Airway epithelial cell (primary cell): ENCODE measurements around the gene PCNX2.

- RAMPAGE, long total RNA: no peak
These were observed 1.3 kb upstream of the SIPA1L2 start for GRCh38 chr1:232631152-232631651.

- RAMPAGE, long total RNA: no peak
These were observed 59.8 kb upstream of the MAP10 start for GRCh38 chr1:232745534-232745769.

DNA sequence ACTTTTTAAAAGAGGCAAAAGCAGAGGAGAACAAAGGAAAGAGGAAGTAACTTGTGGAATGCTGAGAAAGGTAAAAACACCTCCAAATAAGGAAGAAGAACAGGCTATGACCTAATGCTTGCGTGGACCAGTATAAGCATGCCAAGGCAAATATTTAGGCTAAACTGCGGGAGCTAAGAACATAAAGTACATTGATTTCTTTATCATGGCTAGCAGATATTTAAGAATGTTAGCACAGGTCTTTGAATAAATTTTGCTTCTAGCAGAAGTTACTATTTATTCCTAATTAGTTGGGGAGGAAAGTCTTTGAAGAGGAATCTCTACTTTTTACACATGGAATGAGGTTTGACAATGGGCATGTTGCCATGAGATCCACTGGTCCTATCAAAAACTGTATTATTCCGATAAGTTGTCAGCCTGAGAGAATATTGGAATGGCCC, 59.4 kb upstream of the MAP10 start:
- RAMPAGE, long total RNA: no peak

- RAMPAGE, long total RNA: no peak
These were observed 131.3 kb downstream of the NTPCR start for GRCh38 chr1:233081693-233082146.

GRCh38 chr1:233113581-233114108, 163.2 kb downstream of the NTPCR start:
- RAMPAGE, long total RNA: no peak

DNA sequence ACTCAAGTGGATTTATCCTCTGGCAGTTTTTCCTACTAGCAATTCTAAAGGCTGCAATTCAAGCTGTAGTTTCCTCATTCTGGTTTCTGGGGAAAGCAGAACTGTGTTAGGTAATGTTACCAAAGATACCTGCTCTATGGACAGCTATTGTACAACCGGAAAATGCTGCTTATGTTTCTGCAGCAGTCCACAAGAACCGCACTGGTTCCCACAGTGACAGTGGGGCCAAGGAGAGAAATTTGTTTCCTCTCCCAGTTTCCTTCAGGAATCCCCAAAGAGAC, 52.7 kb downstream of the PCNX2 start:
- RAMPAGE, long total RNA: no peak

GRCh38 chr1:233294751-233295884, at the start of gene PCNX2:
TSS of gene PCNX2 (minus strand) at chr1:233295725.
- RAMPAGE, long total RNA: no peak

DNA sequence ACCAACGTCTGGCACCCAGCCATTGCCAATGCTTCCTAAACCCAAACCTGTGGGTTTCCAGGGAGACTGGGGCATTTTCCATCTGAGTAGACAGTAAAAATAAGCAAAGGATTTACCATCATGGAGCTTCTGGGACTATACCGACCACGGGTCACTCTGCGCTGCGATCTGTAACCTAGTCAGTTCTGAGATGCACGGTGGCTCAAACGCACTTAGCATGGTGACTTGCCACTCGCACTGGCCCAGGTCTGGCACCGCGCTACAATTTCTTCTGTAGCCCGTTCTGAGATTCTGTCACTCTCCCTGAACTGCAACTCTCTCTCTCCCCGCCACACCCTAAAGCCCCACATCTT, 724 bp upstream of the MAP3K21 start:
- RAMPAGE, long total RNA: no peak

DNA sequence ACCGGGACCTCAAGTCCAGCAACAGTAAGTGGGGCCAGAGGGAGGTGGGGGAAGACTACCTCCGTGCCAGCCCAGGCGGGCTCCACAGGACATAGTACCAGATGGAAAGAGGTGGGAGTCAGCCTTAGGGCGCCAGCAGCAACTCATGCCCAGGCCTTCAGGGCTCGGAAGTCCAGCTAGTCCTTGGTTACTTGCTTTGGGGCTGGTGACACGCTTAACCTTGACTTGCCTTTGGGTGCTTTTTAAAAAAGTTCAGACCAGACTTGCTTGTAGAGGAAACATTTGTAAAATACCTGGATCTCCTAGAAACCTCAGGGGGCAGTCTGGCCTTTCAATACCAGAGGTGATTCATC, 1.3 kb downstream of the MAP3K21 start:
- RAMPAGE, long total RNA: no peak

- RAMPAGE, long total RNA: no peak
These were observed 531 bp upstream of the KCNK1 start for GRCh38 chr1:233613116-233614033.

GRCh38 chr1:233638305-233639053, 24.6 kb downstream of the KCNK1 start:
- RAMPAGE, long total RNA: no peak

DNA sequence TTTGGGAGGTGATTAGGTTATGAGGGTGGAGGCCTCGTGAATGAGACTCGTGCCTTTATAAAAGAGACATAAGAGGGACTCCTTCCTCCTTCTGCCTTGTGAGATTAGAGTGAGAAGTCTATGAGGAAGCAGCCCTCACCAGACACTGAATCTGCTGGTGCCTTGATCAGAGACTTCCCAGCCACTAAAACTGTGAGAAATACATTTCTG, 41.6 kb downstream of the KCNK1 start:
- RAMPAGE, long total RNA: no peak

- RAMPAGE, long total RNA: no peak
These were observed 55.0 kb downstream of the KCNK1 start for GRCh38 chr1:233668776-233669382.

DNA sequence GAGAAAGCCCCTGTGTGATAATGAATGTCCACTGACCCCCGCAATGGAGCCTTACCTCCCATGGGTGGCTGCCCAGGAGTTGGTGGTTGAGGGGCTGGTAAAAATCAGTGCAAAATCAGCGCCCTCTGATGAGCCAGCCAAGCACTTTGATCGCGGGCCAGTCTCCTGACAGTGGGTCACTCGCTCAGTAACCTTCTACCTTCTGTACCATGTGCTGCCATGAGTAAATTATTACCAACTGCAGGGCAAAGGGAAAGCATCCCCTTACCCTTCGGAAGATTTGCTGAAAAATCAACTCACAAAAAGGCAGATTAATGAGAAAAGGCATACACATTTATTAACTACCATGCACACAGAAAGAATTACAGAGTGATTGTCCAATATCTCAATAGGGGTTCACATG, 58.8 kb downstream of the KCNK1 start:
- RAMPAGE, long total RNA: no peak

DNA sequence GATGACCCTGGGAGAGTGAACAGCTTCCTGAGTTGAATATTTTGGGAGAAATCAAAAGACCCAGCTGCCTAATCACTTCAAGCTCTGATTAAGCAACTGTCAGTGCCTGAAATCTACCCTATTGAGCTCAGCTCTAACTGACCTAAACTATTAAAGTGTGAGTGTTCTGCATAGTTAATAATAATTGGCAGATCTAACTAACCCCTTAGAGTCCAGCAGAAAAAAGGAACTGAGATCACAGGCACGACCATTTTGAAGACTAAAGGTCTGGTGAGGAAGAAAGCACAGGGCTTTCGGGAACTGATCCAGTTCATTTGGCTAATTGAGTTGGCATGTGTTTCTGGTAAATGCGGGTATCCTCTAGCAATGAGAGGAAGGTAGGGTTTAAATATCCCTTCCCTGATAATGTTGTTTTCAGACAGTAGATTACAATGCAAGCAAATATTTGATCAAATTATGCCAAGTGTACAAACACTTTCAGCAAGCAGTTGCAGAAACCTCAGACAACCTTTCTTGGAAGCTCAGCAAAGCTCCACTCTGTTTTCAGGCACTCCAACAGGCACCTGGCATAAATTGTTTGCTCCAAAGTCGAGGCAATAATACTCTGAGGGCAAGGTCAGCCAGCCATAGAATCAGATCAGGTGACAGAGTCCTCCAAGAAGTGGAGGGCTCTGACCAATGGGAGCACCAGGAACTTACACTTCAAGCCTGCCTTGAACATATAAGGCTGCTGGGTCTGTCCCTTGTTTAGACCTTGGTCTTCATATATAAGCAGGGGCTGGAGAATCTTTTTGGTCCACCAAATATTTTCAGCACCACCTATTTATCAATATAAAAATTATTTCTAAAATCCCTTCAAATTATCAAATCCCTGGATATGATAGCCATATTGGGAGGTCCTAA, 100.9 kb downstream of the KCNK1 start:
- RAMPAGE, long total RNA: no peak

DNA sequence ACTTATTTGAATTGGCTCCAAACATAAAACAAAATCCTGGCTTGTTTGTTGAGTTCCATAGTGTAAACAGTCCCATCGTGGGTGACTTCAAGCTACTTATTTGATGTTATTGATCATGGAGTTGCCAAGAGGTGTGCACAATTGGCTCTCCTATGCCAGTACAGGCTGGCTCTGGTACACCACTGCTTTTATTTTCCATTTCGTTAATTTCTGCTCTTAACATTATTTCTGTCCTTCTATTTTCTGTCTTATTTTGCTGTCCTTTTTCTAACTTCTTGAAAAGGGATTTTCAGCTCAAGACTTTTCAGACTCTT, 1.8 kb upstream of the COA6 start:
- RAMPAGE, long total RNA: no peak

- RAMPAGE, long total RNA: no peak
These were observed 30.8 kb upstream of the TARBP1 start for GRCh38 chr1:234509649-234510348.

GRCh38 chr1:234582643-234583001, 27.4 kb downstream of the IRF2BP2 start:
- RAMPAGE, long total RNA: no peak

- RAMPAGE, long total RNA: no peak
These were observed 26.8 kb downstream of the IRF2BP2 start for GRCh38 chr1:234583165-234583535.

- RAMPAGE, long total RNA: no peak
These were observed 20.5 kb downstream of the IRF2BP2 start for GRCh38 chr1:234589107-234590269.